ENCODE measurements around the genes PTAFR and EPB41.

- PRO-cap: no peak
- RAMPAGE, long total RNA, 5 experiments: no peak in any of the 5 experiments
- RRBS: no CpG with 5 or more reads among the region's 10 CpGs
Measured at GRCh38 chr1:27660353-27660781, 11.6 kb downstream of the IFI6 start.

GRCh38 chr1:27662510-27663620 lies 9.1 kb downstream of the IFI6 start:
- PRO-cap: no peak
- RAMPAGE, long total RNA, 5 experiments: no peak in any of the 5 experiments
- RRBS: no CpG with 5 or more reads among the region's 15 CpGs

- PRO-cap: no peak
- RAMPAGE, long total RNA, 5 experiments: start-site peak on the minus strand in 1 of 5 experiments, at chr1:27666268-27666461 at its widest, 21 reads per replicate
- RRBS: no CpG with 5 or more reads among the region's 8 CpGs
Measured at GRCh38 chr1:27666032-27666680, 5.8 kb downstream of the IFI6 start.

- PRO-cap: unidirectional peak, minus-strand start at chr1:27725524; bidirectional peak, plus-strand start at chr1:27726020, minus-strand start at chr1:27725760
- RAMPAGE, long total RNA, 5 experiments: no peak in any of the 5 experiments
- RRBS: no CpG with 5 or more reads among the region's 34 CpGs
Measured at GRCh38 chr1:27725423-27725865, 317 bp upstream of the FAM76A start.

- PRO-cap: no peak
- RAMPAGE, long total RNA, 5 experiments: no peak in any of the 5 experiments
- RRBS: no CpG with 5 or more reads among the region's 4 CpGs
Measured at GRCh38 chr1:27744996-27745442, 19.3 kb downstream of the FAM76A start.

- PRO-cap: no peak
- RAMPAGE, long total RNA, 5 experiments: no peak in any of the 5 experiments
- RRBS: no CpG with 5 or more reads among the region's 6 CpGs
Measured at GRCh38 chr1:27961034-27961493, 1.3 kb downstream of the XKR8 start.

DNA sequence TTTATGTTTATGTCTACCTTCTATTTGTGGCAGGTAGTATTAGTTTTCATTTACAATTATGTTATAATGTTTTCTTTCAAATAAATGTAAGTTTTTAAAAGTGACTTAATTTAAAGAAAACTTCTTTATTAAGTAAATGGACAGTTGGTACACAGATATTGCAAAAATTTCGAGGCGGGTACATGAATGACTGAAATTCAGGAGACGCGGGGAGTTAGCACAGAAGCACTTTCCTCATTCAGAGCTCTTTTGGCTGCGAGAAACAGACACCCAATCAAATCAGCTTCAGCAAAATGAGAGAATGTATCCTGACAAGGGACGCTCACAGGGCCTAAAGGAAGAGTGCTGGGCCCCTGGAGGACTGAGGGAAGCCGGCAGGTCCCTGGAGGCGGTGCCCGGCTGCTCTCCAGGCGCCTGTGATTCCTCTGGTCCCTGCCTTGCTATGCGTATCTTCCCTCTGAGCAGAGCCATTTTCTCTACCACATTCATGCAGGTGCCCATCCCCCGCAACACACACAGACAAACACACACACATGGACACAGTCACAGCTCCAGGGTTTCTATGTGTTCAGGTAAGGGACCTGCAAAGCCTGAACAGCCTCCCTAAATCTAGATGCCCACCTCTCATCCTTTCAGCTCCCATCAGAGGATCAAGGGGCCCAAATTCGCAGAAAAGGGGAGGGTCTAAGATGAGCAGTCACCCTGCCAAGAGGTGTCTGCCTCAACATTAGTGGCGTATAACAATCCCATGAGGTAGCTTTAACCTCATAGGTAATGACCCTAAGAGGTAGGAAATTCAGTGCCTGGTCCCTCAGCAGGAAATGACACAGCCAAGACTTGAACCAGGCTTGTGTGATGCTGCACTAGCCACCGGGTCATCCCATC lies 29.2 kb downstream of the PTAFR start:
- PRO-cap: no peak
- RAMPAGE, long total RNA, 5 experiments: no peak in any of the 5 experiments
- RRBS: 49% methylated on average over 1 of the region's 15 CpGs

- PRO-cap: no peak
- RAMPAGE, long total RNA, 5 experiments: no peak in any of the 5 experiments
- RRBS: no CpG with 5 or more reads among the region's 15 CpGs
Measured at GRCh38 chr1:28172292-28173120, 4.0 kb downstream of the PTAFR start.

- PRO-cap: unidirectional peak, minus-strand start at chr1:28176636; unidirectional peak, minus-strand start at chr1:28176666
- RAMPAGE, long total RNA, 5 experiments: start-site peak on the minus strand in 2 of 5 experiments, at chr1:28176636-28176692 at its widest, 6 to 10 reads per replicate
- RRBS: no CpG with 5 or more reads among the region's 18 CpGs
Measured at GRCh38 chr1:28176514-28177485, at the start of gene PTAFR. Gene PTAFR (minus strand): TSS chr1:28176690.

DNA sequence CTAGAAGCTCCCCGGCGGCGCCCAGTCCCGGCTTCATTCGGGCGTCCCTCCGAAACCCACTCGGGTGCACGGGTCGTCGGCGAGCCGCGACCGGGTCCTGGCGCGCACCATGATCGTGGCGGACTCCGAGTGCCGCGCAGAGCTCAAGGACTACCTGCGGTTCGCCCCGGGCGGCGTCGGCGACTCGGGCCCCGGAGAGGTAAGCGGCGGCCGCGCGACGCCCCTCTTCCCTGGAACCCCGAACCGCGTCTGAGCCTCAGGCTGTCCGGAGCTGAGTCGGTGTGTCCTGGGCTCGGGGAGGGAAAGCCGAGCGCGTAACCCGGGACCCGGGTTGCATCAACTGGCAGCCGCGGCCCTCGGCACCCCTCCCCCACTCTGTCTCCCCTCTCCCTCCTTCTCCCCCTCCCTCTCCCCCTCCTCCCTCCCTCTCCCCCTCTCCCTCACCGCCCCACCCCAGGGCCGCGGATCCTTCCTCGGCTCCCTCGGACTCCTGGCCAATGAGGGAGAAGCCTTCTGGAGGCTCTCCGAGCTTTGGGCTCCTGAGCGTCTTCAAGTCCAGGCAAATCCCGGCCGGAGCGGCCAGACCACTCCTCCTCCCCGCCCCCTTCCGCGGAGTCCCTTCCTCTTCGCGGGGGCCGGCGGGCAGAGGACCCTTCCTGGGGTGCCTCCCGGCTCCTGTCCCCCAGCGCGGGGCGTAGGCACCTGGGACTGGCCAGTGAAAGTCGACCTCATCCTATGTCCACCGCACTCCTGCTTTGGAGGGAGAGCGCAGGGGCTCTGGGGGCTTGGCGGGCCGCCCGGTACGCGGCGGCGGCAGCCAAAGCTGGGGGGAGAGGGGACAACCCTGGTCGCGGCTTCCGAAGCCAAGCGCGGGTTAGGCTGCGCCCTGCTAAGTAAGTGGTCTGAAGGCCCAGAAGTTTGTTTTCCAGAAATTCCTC lies 690 bp downstream of the SESN2 start:
- PRO-cap: bidirectional peak, plus-strand start at position 552 of the sequence, minus-strand start at position 533 of the sequence
- RAMPAGE, long total RNA, 5 experiments: start-site peak on the plus strand in 2 of 5 experiments, centred at positions 54 to 139 of the sequence, 5 reads per replicate
- RRBS: 2% methylated on average over 54 of the region's 88 CpGs

GRCh38 chr1:28510143-28511350 lies 4.7 kb downstream of the RCC1 start:
- PRO-cap: unidirectional peak, plus-strand start at chr1:28510927
- RAMPAGE, long total RNA, 5 experiments: no peak in any of the 5 experiments
- RRBS: no CpG with 5 or more reads among the region's 8 CpGs

DNA sequence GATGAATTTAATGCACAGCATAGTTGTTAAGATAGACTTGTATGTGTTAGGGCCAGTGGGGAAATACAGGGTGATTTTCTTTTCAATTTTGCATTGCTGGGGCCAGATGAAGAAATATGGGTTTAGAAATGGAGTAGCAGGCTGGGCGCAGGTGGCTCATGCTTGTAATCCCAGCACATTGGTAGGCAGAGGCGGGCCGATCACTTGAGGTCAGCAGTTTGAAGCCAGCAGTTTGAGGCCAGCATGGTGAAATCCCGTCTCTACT lies 9.5 kb downstream of the YTHDF2 start:
- PRO-cap: no peak
- RAMPAGE, long total RNA, 5 experiments: no peak in any of the 5 experiments
- RRBS: no CpG with 5 or more reads among the region's 4 CpGs

- PRO-cap: bidirectional peak, plus-strand start at chr1:28914569, minus-strand start at chr1:28914376
- RAMPAGE, long total RNA, 5 experiments: start-site peak on the plus strand in 2 of 5 experiments, at chr1:28914562-28914652 at its widest, 66 to 415 reads per replicate
- RRBS: 1% methylated on average over 48 of the region's 81 CpGs
Measured at GRCh38 chr1:28914439-28915057, at the start of gene EPB41. Gene EPB41 (plus strand): TSS chr1:28914569.

- PRO-cap: no peak
- RAMPAGE, long total RNA, 5 experiments: start-site peak on the minus strand in 4 of 5 experiments, at chr1:29154698-29154845 at its widest, 19 to 58 reads per replicate
- RRBS: no CpG with 5 or more reads among the region's 9 CpGs
Measured at GRCh38 chr1:29154543-29155304, 27.0 kb downstream of the SRSF4 start.

DNA sequence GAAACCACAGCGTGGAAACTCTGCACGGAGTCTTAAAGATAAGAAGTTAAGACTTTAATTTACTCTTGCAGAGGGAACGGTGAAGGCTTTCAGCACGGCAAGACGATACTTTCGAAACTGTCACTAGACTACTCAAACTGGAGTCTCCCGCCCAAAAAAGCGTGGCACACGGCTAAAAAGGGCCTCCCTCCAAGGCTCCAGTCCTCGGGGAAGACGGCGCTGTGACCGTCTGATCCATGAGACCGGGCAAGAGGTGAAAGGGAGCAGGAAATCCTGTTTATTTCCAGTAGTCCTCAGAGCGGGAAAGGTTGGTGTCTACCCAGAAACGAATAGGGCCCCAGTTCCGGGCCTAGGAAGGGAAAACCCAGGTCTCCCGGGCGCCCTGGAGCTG lies 731 bp downstream of the SRSF4 start:
- PRO-cap: bidirectional peak, plus-strand start at position 200 of the sequence, minus-strand start at position 206 of the sequence; bidirectional peak, plus-strand start at position 280 of the sequence, minus-strand start at position 255 of the sequence
- RAMPAGE, long total RNA, 5 experiments: start-site peak on the minus strand in 1 of 5 experiments, centred at position 169 of the sequence, 12 reads per replicate
- RRBS: under 1% methylated on average over 3 of the region's 19 CpGs

DNA sequence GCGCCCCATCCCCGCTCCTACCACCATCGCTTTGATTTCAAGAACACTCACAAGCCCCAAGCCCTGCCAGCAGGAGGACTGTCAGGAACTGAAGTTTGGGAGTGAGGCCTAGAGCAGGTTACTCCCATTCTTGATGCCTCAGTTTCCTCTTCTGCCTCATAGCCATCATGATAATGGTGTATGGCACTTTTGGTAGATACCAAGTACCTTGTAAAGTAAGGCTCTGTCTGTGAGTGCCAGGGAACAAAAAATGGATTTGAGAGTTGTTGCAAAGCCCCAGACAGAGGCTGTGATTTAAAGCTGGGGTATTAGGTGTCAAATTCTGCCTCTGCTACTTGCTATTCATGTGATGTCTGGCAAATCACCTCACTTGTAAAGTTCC lies 2.4 kb downstream of the PTPRU start:
- PRO-cap: no peak
- RAMPAGE, long total RNA, 5 experiments: no peak in any of the 5 experiments
- RRBS: no CpG with 5 or more reads among the region's 3 CpGs

GRCh38 chr1:29282629-29283213 lies 46.4 kb downstream of the PTPRU start:
- PRO-cap: no peak
- RAMPAGE, long total RNA, 5 experiments: no peak in any of the 5 experiments
- RRBS: 54% methylated on average over 4 of the region's 20 CpGs

DNA sequence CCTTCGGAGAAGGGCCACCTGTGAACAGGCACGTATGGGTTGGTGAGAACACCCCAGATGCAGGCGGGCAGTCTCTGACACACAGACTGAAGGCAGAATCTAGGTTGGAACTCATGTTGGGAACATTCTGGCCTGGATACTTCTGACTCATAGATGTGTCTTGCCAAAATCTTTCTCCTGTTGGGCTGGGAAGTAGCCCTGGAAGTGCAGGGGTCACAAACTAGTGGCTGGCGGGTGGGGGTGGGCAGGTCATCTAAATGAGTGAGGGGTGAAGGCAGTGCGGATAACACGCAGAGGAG lies 180.8 kb downstream of the PTPRU start:
- PRO-cap: unidirectional peak, minus-strand start at position 88 of the sequence
- RAMPAGE, long total RNA, 5 experiments: no peak in any of the 5 experiments
- RRBS: no CpG with 5 or more reads among the region's 6 CpGs

GRCh38 chr1:30823063-30823550 lies 65.5 kb upstream of the LAPTM5 start:
- PRO-cap: no peak
- RAMPAGE, long total RNA, 5 experiments: no peak in any of the 5 experiments
- RRBS: no CpG with 5 or more reads among the region's 6 CpGs

DNA sequence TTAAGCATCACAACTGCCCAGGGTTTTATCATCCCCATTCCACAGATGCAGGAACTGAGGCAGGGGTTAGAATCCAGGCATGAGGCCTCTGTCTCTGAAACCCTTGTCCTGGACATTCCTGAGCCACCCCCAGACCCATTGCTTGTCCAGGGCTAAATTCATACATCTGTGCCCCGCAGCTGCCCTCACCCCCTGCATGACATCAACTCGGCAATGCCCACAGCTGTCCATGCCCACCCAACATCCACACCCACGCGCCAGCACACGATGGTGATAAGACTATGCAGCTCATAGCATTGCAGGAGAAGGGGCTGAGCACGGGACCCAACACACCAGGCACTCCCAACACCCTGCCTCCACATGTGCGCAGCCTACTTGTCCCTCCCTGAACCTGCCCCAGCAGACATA lies 26.8 kb downstream of the SDC3 start:
- PRO-cap: unidirectional peak, plus-strand start at position 169 of the sequence
- RAMPAGE, long total RNA, 5 experiments: no peak in any of the 5 experiments
- RRBS: no CpG with 5 or more reads among the region's 7 CpGs